Mesenteric fat pad (tissue), 1 donor: Measurements from ENCODE around the genes NADSYN1, RNF121, LRRC51 and INPPL1.

GRCh38 chr11:69965763-69966746, 112.1 kb upstream of the ANO1 start:
- PRO-cap, result no peak

DNA sequence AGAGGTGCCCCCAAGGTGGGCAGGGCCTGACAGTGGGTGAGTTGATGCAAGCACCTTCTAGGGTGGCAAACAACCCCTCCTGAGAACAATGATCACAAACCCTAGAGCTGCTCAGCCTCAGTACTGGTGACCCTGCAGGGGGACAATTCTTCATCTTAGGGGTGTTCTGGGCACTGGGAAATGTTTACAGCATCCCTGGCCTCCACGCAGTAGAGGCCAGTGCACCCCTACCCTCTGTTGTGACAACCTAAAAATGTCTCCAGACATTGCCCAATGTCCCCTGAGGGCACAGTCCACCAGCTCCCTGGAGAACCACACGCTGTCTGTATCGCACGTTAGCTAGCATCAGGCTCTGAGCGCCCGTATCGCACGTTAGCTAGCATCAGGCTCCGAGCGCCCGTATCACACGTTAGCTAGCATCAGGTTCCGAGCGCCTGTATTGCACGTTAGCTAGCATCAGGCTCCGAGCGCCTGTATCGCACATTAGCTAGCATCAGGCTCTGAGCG, 111.2 kb upstream of the ANO1 start:
- PRO-cap, result no peak

DNA sequence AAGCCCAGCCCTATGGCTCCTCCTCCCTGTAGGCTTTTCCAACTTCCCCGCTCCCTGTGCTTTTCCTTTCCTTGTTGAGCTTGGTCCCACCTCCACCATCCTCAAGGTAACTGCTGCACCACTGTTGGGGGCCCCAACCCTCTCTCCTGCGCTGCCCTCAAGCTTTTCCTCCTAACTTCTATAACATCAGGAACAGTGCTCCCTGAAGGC, 27.8 kb upstream of the ANO1 start:
- PRO-cap, result no peak

DNA sequence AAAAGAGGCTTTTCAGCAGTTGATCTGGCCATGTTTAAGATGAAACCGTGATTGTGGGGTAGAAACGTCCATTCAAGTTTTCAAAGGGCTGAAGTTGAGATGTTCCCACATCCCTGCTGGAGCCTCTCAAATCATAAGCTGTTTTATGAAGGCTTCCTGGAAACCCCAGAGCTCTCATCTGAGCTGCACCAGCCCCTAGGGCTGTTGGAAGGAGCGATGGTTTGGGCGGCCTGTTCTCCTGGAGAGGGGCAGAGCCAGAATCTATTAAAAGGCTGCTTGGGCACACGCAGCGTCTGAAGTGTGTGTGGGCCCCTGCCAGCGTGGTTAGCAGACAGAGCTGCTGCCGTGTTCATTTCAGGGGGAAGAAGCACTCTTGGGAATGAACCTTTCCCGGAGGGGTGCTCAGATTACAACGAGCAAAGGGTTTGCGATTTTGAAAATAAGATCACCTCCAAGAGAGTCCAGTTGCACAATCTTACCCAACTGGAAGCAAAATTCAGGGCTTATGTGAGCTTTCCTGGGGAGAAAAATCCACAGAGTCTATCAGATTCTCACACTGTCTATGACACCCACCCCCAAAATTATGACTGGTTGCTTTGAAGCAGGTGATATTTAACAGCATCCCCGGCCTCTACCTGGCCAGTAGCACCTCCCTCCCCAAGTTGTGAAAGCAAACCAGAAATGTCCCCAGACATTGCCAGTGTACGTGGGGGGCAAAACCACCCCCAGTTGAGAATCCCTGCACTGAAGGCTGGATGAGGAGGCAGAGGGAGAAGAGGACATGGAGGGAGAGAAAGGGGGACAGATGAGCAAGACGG, 12.9 kb downstream of the ANO1 start:
- PRO-cap, result no peak

GRCh38 chr11:70319642-70320240, 49.3 kb downstream of the PPFIA1 start:
- PRO-cap, result no peak

GRCh38 chr11:70364293-70364557, 34.1 kb upstream of the CTTN start:
- PRO-cap, result no peak

DNA sequence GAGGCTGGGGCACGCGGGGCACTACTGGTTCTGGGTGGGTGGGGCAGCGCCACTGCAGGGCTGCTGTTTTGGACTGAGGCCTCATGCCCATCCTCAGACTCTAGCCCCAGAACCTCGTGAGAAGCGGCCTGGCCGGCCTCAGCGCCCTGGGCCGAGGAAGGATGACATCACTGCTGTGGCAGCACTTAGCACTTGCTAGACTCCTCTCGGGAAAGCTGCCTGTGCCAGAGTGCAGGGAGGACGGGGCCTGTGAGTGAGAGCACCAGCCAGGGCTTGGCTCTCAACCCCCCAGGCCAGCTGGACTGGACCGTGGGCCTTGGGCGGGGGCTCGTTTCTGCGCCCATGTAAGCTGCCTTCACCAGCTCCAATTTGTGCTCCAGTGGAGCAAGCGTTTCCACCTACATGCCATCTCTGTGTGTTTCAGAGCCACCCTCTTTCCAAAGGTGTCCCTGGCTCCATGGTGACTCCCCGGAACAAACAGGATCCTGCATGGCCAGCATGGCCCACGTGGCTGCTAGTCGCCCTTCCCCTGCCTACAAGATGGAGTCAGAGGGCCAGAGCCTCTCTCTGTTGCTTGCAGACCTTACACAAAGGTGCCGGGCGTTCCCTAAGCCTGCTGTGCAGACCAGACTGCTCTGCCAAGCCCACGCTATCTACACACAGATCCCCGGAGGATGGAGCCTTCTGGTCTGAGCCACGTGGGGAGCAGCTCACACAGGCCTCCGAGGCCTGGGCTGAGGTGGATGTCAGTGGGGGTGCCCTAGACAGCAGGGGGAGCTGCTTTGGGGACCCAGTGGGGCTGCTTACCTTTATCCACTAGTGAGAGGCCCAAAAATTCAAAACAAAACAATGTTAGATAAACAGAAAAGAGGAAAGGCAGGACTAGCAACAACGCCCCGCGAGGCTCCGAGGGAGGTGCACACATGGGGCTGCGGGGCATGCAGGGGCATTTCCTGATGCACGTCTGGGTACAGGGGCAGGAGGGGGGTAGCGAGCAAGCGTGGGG, 103.1 kb downstream of the CTTN start:
- PRO-cap, result no peak

DNA sequence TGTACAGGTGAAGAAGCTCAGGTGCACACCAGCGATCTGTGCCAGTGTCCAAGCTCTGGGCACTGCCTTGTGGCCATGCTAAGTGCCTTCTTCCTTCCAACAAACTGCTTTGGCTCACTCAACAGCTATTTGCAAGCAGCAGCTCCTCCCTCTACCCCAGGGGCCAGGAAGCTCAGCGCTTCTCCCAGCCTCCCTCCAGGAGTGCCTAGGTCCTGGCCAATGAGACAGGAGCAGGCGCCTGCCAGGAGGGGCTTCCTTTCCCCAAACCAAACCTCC, 315.5 kb downstream of the CTTN start:
- PRO-cap, result no peak

DNA sequence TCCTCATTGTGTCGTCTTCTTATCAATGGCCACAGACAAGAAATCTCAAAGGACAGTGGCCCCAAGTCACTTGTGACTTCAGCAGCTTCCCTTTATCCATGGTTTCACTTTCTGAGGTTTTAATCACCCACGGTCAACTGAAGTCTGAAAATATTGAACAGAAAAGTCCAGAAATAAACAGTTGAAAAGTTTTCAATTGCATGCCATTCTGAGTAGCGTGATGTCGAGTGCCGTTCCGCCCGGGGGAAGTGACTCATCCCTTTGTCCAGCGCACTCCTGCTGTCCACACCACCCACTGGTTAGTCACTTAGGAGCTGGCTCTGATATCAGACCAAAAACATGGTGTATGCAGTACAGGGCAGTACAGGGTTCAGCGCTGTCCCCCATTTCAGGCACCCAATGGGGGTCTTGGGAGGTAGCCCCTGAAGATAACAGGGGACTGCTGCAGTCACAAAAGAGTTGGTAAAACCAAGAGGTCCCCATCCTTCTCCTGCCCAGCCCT, 389.9 kb downstream of the CTTN start:
- PRO-cap, result no peak

DNA sequence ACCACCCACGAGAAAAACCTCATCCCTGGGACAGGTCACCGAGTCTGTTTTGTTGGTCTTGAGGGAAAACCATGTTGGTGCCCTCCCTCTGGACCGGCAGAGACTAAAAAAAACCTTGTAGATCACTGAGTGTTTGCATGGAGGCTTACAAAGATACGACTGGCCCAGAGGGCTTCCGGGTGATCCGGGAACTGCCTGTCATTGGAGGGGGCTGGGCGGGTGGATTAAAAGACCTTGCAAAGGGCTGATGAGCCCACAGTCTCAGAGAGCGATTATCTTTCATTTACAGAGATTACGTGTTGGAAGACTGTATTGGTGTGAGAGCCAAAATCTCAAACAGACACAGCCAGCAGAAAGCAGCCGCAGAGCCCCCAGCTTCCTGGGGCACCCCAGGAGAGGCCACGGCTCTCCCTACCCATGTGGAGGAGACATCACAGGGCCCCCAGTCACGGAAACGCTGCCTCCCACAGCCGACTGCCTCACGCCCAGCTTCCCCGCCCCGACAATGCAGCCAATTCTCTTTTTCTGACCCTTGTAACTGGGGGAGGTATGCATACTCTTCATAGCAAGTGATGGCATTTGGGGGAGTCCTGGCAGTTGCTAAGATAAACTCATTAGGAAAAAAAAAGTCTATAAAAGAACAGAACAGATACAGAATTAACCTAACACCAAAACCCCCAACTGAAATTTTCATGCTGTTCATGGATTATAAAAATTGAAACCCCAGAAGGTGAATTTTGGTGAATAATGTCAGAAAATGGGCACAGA, 426.5 kb downstream of the CTTN start:
- PRO-cap, result no peak

DNA sequence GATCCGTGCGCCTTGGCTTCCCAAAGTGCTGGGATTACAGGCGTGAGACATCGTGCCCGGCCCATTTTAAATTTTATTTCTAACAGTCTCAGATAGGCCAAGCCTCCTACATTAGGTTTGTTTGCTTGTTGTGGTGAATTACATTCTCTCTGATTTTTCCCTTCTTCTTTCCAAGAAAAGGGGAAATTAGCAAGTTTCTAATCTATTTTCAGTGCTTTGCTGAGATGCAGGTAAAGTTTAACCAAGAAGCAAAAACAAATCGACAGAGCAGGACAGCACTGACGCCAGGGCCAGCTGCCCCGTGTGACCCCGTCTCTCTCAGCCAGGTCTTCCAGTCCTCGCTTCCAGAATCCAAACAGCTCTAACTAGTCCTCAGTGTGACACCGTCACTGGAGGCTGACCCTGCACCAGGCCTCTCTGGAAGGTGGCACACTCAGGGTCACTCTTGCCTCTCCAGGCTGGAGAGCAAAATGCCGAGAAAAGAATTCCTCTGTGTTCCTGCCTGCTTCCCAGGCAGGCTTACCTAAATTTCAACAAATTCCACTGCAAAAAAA, 44.9 kb downstream of the SHANK2 start:
- PRO-cap, result no peak

DNA sequence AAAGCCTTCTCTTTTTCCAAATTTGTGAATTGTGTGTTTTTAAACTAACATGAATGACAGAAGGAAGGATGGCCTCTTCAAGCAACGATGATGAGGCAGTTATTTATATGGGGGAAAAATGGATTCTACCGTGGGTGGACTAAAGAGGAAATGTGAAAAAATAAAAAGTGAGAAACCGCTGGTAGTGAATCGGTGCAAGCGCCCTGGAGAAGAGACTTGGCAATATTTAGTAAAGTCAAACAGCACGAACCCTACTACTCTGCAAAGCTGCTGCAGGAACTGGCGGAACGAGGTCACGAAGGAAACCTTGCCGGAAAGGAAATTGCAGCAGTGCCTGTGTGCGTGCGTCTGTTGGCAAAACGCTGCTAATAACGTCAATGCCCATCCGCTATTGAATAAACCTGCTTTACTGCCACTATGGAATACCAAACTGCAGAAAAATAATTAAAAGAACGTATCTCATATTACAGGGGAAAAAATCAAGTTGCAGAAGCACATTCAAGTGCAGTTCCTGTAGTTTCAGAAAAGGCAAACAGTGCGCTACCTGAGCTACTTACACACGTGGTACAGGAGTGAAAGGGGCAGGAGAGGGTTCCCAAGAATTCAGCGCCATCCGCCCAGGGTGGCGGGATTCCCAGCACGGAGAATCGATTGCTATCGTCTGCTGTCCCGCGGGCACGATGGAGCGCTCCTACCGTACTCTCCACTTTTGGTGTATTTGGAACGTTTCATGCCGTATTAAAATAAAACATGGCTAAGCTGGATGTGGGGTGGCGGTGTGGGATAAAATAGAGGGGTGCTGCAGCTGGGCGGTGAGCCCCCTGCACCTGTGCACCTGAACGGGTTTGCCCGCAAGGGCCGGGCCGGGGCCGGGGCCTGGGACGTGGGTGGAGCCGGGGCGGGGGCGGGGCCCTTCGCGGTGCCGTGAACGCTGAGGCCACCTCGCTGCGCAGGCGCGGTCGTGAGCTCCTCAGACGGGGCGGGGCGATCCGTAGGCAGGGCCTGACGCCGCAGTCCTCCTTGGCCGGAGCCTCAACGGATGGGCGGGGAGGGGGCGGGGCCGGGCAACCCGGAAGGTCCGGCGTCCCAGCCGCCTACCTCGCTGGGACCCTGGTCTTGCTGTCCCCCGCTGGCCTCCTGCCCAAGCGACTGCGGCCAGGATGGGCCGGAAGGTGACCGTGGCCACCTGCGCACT, at the start of gene NADSYN1:
Gene NADSYN1, plus strand, starts transcription at position 1,067 of the 1,195 bp plus-strand sequence.
- PRO-cap, result no peak

DNA sequence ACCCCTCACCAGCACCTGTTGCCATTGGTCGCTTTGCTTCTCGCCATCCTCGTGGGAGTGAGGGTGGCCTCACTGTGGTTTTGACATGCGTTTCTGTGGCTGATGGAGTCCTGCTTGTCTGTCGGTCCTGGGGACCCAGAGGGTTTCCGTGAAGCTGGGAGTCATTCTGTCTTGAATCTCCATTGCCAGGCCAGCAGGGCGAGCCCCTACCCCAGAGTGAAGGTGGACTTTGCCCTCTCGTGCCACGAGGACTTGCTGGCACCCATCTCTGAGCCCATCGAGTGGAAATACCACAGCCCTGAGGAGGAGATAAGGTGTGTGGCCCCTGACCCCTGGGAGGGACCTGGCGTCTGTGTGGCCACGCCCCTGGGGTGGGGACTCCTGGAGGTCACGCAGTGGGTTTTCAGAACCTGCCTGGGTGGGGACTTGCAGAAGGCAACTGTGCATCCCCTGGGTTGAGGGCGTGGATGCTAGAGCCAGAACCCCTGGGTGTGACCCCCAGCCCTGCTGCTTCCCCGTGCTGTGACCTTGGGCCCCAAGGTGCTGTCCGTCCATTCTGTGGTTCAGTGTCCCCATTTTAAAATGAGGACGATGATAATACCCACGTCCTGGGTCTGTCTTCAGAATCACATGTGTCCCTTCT, 27.7 kb downstream of the NADSYN1 start:
- PRO-cap, result no peak

- PRO-cap, result no peak
Measured at GRCh38 chr11:71530378-71531436, 3.6 kb downstream of the KRTAP5-7 start.

GRCh38 chr11:71804634-71804878, 28.4 kb upstream of the DEFB108B start:
- PRO-cap, result no peak

DNA sequence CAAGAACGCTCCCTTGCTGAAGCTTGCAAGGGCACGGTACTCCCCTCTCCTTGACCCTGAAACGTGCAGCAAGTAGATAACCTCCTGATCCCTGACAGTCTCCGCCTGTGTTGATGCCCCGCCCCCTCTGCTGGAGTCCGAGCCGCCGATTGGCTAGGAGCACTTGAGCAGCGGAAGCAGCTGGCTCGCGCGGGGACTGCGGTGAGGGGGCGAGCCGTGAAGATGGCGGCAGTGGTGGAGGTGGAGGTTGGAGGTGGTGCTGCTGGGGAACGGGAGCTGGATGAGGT, at the start of gene RNF121:
Gene RNF121, plus strand, starts transcription at position 207 of the 287 bp plus-strand sequence.
- PRO-cap, result no peak

DNA sequence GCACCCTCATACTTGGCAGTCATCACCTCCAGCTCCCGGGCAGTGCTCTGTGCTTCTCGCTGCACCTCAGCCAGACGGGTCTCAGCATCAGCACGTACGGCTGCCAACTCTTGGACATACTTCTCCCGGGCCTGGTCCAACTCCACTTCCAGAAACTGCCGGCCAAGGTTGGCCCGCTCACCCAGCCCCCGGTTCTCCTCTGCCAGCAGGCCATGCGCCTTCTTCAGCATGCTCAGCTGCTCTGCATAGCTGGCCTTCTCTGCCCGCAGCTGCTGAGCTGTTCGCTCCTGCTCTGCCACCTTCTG, 14.2 kb downstream of the IL18BP start:
- PRO-cap, result no peak

DNA sequence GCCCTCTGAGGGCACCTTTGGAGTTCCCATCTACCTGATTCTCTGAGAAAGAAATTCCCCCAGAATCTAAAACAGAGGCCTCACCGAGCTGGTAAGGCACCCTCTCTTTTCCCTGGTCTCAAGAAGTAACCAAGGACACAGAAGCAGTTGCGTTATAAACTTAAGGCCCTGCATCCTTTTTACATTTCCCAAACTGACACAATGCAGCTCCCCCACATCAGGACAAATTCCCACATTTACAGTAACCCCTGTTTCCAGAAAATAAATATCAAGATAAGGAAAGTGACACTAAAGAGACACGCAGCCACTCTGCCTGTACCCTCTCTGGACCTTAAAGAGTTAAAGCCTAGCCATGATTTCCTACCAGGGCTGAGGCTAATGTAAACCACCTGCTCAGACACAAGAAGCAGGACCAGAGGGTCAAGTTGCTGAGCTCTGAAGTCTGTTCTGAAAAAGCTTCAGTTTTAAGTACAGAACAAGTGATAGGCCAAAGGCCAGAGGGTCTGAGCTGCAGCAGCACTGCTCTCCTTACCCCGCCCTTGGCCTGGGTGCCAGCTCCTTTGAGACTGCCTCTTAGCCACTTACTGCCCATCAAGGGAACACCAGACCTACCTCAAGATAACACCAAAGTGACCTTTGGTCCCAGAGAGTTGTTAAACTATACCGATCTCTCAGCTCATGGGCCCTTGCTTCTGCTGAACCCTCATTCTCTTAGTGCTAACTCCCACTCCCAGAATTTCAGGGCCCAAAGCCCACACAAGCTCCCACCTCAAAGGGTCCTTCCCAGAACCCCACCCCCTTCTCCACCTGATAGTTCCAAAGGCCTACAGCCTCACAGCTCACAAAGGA, 40.3 kb downstream of the IL18BP start:
- PRO-cap, result no peak

GRCh38 chr11:72080272-72081279, at the start of gene LRRC51:
Gene LRRC51 (plus strand): TSS chr11:72080850.
- PRO-cap, result bidirectional peak, plus-strand start at chr11:72080850, minus-strand start at chr11:72080687

- PRO-cap, result no peak
Measured at GRCh38 chr11:72224544-72225645, at the start of gene INPPL1. Gene INPPL1 (plus strand): TSS chr11:72224767.